ENCODE measurements around a stretch of chr12.

GRCh38 chr12:1796798-1797117 lies 23.6 kb upstream of the LRTM2 start:
- PRO-cap = no peak

- PRO-cap = no peak
These were observed 17.1 kb upstream of the CACNA2D4 start for GRCh38 chr12:1935446-1936098.

- PRO-cap = no peak
These were observed 31.9 kb downstream of the DCP1B start for GRCh38 chr12:1972311-1972760.

DNA sequence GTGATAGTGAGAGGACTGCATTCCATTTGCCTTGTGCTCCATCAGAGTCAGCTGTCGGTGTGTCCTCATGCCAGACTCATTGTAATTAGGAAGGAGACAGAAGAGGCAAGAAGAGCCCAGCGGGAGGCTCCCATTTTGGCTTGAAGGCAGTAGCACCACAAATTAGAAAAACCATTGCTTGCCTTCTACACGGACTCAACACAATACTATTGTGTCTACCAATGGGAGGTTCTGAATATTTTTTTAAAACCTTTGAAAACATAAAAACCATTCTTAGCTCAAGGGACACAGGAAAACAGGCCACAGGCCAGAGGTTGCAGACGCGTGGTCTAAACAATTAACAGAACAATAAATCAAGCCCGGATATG lies 13.5 kb upstream of the DCP1B start:
- PRO-cap = no peak

DNA sequence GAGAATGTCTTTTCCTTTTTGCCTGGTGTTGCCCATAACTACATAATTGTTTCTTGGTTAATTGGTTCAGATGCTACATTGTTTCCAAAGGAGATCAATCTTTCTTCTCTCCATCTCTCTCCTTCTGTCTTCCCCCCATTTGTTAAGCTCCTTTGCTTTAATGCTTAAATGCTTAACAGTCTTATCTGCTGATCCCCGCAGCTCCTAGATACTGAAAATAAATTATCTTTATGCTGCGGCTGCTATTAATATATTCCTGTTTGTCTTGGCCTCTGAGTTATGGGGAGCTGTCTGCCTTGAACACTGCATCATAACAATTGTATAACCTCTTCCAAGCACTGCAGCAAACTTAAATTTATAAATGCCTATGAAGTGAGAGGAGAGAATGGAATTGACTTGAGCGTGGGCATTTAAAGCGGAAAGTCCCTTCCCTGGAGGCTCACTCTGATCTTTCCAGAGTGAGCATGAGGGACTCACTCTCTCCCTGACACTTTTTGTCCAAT lies 23.0 kb upstream of the DCP1B start:
- PRO-cap = no peak

GRCh38 chr12:2267584-2268110 lies 214.9 kb downstream of the CACNA1C start:
- PRO-cap = no peak

- PRO-cap = no peak
These were observed 233.9 kb downstream of the CACNA1C start for GRCh38 chr12:2286563-2287200.

GRCh38 chr12:2336269-2336764 lies 283.5 kb downstream of the CACNA1C start:
- PRO-cap = no peak

DNA sequence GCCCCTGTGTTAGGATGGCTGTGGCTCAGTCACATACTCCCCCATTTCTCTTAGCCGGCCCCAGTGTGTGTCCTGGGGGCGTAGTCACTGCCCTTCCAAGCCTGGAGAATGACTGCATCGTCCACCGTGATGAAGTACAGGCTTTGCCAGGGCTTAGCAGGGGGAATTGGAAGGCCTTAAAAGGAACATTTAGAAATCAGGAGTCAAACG lies 293.7 kb downstream of the CACNA1C start:
- PRO-cap = no peak

- PRO-cap = no peak
These were observed 241.1 kb upstream of the FKBP4 start for GRCh38 chr12:2553610-2554167.

- PRO-cap = no peak
These were observed 115.8 kb upstream of the FKBP4 start for GRCh38 chr12:2679010-2679422.

DNA sequence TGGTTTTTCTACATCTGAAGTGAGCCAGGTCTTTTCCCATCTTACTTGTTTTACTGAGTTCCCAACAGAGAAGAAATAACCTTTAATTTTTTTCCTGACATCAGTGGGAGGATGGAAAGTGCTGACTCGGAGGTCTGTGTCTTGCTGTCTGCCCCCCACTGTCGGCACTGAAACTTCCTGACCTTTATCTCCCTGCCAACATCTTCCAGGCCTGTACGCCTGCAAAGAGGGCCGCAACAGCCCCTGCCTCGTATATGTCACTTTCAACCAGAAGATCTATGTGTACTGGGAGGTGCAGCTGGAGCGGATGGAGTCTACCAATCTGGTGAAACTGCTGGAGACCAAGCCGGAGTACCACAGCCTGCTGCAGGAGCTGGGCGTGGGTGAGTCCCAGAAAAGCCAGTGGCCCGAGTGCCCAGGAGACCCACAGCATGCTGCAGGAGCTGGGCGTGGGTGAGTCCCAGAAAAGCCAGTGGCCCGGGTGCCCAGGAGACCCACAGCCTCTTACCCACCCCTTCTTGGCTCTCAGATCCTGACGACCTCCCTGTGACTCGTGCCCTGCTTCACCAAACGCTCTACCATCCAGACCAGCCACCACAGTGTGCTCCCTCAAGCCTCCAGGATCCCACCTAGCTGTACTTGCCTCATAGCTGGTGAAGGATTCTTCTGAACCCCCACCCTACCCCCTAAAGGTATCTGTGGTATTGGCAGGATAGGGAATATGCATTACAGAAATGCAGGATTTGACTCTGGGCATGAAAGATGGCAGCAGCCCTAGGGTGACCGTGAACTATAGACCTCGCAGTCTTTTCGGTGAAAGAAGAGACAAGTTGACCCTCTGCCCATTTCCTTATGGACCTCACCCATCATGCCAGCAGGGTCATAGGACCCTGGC lies 11.0 kb downstream of the NRIP2 start:
- PRO-cap = no peak

- PRO-cap = no peak
These were observed 10.4 kb upstream of the NRIP2 start for GRCh38 chr12:2845158-2845808.

GRCh38 chr12:2960333-2961131 lies 1.3 kb downstream of the TEAD4 start:
- PRO-cap = no peak

- PRO-cap = no peak
These were observed 4.7 kb downstream of the TEAD4 start for GRCh38 chr12:2963766-2964365.

- PRO-cap = no peak
These were observed 20.2 kb downstream of the TSPAN9 start for GRCh38 chr12:3096899-3098344.

- PRO-cap = no peak
These were observed 53.3 kb downstream of the TSPAN9 start for GRCh38 chr12:3130487-3130913.

- PRO-cap = no peak
These were observed 91.6 kb downstream of the TSPAN9 start for GRCh38 chr12:3168699-3169262.

DNA sequence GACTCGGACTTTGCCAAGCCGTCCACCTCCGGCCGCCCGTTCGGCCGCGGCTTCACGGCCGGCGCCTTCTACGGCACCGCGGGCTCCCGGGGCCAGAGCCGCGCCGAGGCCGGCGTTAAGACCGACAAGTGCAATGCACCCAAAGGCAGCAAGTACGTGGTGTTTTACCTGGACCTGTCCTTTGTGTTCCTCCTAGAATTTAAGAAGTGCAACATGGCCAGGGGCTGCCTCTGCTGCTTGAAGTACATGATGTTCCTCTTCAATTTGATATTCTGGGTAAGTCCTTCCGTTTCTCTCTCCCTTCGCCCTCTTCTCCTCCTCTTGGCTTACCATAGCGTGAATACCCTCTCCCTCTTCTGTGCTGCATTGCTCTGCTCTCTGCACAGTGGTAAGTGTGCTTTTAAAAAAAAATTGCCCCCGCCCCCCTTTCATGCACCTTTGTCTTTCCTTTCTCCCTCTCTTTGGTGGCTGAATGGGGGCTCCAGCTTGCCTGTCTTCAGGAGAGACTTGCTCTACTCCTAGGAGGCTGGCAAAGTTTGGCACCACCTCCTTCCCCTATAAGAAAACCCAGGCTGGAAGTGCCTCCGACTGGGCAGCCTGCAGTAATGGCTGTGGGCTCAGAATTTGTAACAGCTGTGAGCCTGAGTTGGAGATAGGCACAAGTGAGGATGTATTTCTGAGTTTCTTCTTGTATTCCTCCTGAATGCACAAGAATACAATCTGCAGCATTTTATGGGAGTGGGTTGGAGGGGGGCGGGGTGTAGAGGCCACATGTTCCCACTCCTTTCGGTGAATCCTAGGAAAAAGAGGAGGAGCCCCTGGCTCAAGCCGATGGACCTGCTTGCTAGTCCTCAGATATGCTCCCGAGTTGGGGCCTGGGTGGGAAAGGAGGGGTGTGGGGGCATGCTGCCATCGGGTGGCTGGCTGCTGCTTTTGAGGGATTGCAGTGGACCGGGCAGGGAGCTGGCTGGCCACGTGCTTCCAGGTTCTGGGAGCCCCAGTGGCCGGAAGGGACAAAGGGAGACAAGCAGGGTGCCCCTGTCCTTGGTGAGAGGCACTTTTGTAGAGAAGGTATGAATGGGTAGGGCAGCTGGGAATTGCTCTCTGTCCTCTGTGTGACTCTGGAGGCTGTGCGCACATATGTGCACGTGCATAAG lies 124.2 kb downstream of the TSPAN9 start:
- PRO-cap = no peak

GRCh38 chr12:3213658-3213903 lies 136.4 kb downstream of the TSPAN9 start:
- PRO-cap = no peak